Helper T cell (primary cell): ENCODE data around the genes TSNAX and COA6.

DNA sequence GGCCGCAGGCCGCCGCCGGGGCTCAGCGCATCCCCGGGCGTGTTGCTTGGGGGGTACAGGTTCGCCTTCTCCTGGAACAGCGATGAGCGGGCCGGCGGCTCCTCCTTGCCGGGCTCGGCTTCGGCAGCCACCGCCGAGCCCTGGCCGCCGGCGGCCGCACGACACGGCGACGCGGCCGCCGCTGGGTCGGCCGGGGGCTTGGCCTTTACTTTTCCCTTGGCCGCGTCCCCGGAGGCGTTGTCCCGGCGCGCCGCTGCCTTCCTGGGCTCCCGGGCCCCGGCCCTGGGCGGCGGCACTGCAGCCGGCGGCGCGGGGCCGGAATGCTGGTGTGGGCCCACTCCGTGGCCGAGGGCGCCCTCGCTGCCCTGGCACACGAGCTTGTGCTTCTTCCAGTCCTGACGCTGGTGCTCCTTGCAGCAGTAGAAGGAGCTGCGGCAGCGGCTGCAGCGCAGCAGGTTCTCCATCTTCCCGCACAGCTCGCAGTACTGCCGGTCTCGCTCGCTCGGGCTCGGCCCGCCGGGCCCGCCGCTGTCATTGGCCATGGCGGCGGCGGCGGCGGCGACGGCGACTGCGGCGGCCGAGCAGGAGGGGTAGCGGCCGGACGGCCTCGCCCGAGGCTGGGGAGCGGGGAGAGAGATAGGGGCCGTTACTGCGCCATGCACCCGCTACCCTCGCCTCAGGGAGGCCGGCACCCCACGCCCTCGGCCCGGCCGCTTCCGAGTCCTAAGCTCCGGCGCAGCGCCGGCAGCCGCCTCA is 562 bp downstream of the EGLN1 start:
- PRO-cap, 2 experiments, result peak in 2 of 2 experiments; most common plus-strand start position 392 of the sequence (in 2); most common minus-strand start position 459 of the sequence (in 1)

DNA sequence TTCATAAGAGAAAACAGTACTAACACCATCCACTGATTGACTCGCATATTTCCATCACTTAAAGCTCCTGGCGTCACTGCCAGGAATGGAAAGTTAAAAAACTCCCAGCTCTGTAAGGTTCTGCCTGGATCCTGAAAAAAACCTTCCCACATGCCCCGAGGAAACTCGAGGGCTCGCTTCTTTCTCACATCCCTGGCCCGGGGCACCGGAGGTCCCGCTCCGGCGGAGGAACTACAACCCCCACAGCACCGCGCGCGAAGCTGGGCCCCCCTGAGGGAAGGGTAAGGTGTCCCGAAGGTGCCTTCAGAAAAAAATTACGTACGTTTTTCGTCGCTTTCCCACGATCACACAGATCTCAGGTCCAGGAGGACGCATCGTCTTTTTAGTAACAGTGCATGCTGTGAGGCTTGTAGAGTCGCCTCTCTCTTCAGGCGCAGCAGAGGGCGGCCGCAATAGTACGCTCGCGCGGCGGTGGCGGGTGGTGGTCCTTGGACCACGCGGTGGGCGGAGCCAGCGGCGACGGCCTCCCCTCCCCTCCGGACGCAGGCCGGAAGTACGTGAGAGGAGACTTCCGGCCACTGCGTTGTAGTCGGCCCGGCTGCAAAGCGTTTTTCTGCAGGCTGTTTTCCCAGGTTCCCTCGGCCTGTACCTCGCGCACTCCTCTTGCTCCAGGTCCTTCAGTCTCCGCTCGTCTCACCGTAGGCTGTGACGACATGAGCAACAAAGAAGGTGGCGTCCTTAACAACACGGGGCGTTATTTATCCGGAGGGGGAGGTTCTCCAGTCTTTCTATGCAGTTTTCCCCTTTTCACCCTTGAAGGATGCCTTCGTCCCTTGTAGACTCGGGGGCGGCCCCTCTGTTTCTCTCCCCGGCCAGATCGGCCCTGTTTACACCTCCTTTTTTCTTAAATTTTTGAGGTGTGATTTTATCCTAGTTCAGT is at the start of gene TSNAX:
TSS of gene TSNAX (plus strand) at position 572 of the 940 bp plus-strand sequence.
- PRO-cap, 2 experiments, result peak in 2 of 2 experiments; most common plus-strand start position 347 of the sequence (in 2); most common minus-strand start position 216 of the sequence (in 1)

GRCh38 chr1:231558733-231559092 is 30.2 kb downstream of the TSNAX start:
- PRO-cap, 2 experiments, result no peak in any of the 2 experiments

- PRO-cap, 2 experiments, result no peak in any of the 2 experiments
Measured at GRCh38 chr1:231563460-231564260, 35.2 kb downstream of the TSNAX start.

- PRO-cap, 2 experiments, result no peak in any of the 2 experiments
Measured at GRCh38 chr1:231676829-231677354, 50.3 kb downstream of the DISC1 start.

- PRO-cap, 2 experiments, result no peak in any of the 2 experiments
Measured at GRCh38 chr1:231777799-231778711, 151.5 kb downstream of the DISC1 start.

DNA sequence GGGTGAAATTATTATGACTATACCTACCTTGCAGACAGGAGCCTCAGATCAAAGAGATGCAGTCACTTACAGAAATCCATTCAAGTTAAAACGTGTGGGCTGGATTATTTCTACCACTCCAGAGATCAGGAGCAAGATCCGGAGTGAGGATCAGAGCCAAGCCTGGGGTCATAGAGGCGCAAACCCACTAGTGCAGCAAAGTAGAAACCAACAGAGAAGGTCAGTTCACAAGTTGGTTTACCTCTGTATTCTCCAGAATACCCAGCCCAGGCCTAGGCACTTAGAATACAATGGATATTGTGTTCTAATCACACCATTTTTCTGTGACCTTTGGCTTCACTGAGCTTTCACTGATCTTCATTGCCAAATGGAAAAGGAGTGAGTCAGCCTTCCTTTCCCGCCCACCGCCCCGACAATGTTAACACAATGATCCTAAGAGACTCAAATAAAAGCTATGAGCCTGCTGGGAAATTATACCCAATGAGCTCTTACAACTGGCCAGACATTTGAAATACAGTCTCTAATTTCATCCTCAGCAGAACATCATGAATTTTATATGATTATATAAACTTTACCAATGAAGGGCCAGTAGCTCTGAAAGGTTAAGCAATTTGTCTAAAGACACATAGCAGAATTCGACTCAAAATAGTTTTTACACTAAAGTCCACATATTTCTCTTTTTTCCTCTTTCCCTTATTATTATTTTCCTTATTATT is 252.6 kb downstream of the SIPA1L2 start:
- PRO-cap, 2 experiments, result no peak in any of the 2 experiments

DNA sequence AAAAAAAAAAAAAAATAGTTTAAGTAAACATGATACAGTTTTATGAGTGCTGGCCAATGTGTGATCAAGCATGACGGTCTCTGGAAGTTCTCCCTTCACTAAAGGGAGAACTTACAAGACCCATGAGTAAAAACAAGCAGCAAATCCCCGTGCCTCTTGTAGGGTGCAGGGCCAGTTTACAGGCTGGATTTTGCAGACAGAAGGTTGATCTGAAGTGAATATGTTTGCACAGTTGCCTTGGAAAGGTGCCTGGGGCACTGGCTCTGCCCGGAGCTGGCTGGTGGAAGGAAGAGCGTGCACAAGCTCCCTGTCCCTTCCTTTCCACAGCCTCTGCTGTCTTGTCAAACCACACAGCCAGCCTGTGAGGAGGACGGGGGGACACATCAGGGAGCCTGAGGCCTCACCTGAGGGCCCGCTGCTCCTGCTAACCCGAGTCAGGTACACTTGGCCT is 251.7 kb downstream of the SIPA1L2 start:
- PRO-cap, 2 experiments, result no peak in any of the 2 experiments

DNA sequence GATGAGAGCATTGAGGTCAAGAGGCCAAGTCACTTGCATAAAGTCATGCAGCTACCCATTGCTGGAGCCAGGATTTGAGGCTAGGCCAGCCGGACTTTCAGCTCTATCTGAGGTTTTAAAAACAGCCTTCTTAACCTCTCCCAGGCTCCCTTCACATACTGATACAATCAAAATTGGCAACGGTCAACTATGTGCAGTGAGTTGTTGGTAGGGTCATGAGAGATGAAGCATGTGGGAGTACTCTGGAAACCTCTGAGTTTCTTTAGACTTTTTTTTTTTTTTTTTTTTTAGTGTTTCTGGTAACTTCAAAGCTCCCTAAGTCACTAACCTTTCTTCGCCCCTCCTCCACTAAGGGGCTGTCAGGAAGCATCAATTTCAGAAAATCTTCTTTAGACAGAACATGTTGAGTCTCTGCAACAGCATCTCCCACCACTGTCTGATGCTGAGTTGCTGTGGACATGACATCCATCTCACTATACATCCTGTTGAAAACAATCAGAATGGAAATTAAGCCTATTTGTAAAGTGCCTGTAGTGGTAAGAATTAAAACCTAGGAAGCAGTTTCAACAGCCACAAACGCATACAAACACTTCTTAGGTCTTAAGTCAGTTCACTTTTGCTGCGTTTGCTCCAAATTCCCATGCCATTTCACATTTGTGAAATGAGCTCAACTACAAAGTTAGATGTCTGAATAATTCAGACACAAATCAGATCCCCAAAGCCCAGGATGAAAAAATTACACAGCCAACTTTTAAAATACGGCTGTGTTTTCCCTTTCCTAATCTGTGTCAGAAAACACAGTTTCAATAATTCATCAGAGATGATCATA is 201.6 kb downstream of the SIPA1L2 start:
- PRO-cap, 2 experiments, result no peak in any of the 2 experiments

DNA sequence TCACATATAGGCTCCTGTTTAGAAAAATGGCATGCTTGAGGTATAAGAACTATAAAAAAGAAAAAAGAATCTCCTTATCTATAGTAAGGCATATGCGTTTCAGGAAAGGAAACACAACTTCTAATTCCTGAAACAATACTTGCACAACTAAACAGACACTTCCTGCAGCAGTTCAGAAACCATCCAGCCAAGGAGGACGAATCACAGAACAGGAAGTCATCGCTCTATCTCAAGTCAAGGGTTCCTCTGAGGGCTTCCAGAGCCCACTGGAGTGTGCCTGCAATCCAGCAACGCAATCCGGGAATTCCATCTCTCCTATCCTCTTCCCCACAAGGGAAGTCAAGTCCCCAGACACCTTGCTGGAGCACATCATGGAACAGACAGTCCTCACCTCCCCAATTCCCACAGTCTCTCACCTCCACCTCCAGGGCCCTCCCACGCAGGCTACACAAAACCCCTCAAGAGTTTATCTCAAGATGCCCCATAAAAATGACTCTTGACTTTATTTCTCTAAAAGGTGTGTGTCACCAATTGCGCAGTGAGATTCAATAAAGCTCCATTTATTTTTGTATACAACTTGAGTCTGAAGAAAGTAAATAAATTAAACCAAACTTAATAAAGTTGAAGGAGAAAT is 40.0 kb downstream of the SIPA1L2 start:
- PRO-cap, 2 experiments, result no peak in any of the 2 experiments

DNA sequence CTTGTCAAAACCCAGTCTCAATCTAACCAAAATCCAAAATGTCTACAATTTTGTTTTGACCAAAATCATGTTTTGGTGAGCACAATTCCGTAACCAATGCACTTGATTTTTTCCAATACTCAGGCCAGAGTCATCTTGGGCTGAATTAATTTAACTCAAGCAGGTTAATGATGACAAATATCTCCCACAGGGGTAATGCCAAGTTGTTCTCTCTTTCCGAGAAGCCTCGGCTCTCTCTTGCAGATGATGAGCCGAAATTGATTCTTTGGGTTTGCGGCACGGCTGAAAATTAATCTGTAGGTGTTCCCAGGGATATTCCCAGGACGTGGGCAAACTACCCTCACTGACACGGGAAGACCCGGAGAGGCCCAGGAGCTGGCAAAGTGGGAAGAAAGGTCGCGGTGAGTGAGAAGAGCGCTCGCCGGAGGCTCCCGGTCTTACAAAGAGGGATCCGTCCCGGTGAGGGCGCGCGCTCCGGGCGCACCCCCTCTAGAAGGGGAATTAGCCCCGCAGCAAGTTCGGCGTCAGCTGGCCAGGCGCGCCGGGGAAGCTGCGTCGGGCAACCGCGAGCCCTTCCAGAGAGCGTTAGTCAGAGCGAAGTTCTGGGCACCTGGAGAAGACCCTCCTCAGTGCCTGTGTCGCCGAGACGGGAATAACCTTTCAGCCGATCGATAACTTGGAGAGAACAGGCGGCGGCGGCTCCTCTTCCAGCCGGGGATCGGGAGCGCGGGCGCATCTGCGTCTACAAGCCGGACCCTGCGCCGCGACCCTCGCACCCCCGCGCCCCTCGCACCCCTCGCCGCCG is 785 bp downstream of the SIPA1L2 start:
- PRO-cap, 2 experiments, result no peak in any of the 2 experiments

GRCh38 chr1:232704684-232705274 is 74.8 kb upstream of the SIPA1L2 start:
- PRO-cap, 2 experiments, result no peak in any of the 2 experiments

- PRO-cap, 2 experiments, result no peak in any of the 2 experiments
Measured at GRCh38 chr1:232985947-232986557, 35.6 kb downstream of the NTPCR start.

DNA sequence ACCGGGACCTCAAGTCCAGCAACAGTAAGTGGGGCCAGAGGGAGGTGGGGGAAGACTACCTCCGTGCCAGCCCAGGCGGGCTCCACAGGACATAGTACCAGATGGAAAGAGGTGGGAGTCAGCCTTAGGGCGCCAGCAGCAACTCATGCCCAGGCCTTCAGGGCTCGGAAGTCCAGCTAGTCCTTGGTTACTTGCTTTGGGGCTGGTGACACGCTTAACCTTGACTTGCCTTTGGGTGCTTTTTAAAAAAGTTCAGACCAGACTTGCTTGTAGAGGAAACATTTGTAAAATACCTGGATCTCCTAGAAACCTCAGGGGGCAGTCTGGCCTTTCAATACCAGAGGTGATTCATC is 1.3 kb downstream of the MAP3K21 start:
- PRO-cap, 2 experiments, result no peak in any of the 2 experiments

GRCh38 chr1:233359529-233360054 is 32.1 kb downstream of the MAP3K21 start:
- PRO-cap, 2 experiments, result no peak in any of the 2 experiments

- PRO-cap, 2 experiments, result no peak in any of the 2 experiments
Measured at GRCh38 chr1:233635899-233636759, 22.2 kb downstream of the KCNK1 start.

- PRO-cap, 2 experiments, result no peak in any of the 2 experiments
Measured at GRCh38 chr1:233655610-233655819, 41.6 kb downstream of the KCNK1 start.

DNA sequence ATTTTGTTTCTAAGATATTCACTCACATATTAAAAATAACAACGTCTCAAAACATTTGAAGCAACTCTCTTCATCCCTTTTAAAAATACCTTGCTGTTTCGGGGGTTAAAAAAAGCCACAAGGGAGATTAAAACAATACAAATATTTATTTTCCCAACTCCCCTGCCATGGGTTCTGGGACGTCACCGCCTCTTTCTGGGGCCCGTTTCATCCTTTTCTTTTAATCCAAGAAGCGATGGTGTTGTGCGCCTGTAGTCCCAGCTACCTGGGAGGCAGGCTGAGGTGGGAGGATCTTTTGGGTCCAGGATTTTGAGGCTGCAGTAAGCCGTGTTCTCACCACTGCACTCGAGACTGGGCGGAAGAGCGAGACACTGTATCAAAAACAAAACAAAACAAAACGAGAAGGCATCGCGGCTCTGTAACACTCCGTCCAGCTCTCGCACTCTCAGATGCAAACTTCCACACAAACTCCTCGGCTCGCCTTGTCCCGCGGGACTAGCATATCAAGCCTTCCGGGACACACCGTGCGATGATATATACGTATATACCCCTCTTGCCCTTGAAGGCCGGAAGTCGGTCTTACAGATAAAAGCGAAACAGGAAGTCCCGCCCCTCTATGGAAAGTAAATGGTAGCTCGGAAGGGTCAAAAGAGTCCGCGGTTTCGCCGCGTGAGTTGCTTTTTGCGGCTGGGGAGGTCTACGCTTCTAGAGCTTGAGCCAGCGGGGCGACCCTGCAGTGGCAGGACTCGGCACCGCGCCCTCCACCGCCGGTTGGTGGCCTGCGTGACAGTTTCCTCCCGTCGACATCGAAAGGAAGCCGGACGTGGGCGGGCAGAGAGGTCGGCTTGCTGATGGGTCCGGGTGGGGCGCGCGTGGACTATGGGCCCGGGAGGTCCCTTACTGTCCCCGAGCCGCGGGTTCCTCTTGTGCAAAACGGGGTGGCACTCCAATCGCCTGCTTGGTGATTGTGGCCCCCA is at the start of gene COA6:
TSS of gene COA6 (plus strand) at position 617 of the 977 bp plus-strand sequence.
- PRO-cap, 2 experiments, result peak in 2 of 2 experiments; most common plus-strand start position 294 of the sequence (in 2); most common minus-strand start position 505 of the sequence (in 2)

GRCh38 chr1:234500176-234500567 is 21.2 kb upstream of the TARBP1 start:
- PRO-cap, 2 experiments, result no peak in any of the 2 experiments

- PRO-cap, 2 experiments, result no peak in any of the 2 experiments
Measured at GRCh38 chr1:234502559-234503209, 23.7 kb upstream of the TARBP1 start.